ENCODE results near the gene CLRN3.

DNA sequence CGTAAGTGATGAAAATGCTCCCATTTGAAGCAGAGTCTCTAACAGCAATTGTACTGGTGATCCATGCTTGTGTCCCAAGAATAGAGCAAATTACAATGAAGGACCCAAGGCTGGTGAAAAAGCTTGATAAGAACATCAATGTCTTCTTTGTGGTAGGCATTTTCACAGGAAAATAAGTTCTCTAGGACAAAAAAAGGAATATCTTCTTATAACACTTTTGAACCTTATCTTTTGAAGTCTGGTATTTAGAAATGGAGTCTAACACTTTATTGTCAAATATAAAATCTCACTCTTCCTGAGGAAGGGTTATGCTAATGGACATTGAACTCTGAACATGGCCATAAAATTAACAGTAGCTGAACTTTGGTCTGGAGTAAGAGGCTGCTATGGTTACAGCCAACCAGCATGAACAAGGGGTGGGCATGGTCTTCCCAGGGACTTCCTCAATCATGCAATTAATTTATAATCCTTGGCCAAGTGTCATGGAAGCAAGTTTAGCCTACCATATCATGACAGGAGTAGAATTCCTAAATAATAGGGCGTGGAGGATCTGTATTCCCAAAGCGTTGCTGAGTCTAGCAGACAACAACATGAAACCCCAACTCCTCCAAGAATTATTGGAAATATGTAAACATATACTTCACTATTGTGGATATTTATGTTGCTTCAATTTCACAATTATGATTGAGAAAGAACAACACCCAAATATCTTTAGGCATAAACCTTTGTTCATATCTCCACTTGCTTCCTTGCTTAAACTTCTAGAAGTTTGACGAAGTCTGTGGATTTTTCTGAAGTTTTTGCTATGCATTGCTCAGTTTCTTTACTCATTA lies at the start of gene CLRN3:
TSS of gene CLRN3 (minus strand) at position 317 of the 833 bp plus-strand sequence.
- PRO-cap, 4 experiments: peak in 1 of 4 experiments; most common minus-strand start position 330 of the sequence (in 1)
- RAMPAGE, long total RNA, 2 experiments: start-site peak on the minus strand in 1 of 2 experiments, centred at position 304 of the sequence, 192 reads per replicate

GRCh38 chr10:128019353-128020098 lies 106.7 kb downstream of the MKI67 start:
- PRO-cap, 4 experiments: no peak in any of the 4 experiments
- RAMPAGE, long total RNA, 2 experiments: no peak in any of the 2 experiments

DNA sequence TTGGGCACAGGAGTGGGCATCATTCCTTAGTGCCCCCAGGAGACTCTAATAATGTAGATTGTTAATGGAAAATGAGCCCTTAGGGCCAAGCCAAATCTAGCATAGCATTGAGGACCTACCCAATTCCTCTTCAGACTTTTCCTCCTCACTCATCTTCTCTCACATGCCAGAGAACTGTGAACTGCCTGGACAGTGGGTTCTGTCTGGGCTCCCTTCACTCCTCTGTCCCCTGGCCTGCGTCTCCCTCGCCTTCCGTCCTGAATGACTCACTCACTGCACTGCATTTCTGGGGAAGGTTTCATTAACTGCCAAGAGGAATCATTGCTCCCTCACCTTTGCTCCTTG lies 89.2 kb downstream of the MKI67 start:
- PRO-cap, 4 experiments: no peak in any of the 4 experiments
- RAMPAGE, long total RNA, 2 experiments: no peak in any of the 2 experiments

DNA sequence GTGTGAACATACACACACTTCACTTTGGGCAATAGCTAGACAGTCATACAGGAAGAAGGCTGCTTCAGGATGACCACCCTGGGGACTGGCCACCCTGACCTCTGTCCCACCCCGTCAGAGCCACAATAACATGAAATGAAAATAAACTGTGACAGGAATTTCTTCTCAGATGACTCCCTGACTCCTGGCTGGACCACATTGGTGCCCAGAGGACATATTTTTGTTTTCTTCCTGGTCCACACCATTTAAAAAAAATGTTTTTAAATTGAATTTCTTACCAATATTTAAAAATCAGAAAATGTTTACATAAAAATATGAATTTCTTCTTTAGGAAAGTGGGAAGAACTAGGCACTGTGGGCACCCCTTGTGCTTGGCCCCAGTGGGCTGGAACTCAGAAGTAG lies 81.6 kb downstream of the MKI67 start:
- PRO-cap, 4 experiments: no peak in any of the 4 experiments
- RAMPAGE, long total RNA, 2 experiments: no peak in any of the 2 experiments

DNA sequence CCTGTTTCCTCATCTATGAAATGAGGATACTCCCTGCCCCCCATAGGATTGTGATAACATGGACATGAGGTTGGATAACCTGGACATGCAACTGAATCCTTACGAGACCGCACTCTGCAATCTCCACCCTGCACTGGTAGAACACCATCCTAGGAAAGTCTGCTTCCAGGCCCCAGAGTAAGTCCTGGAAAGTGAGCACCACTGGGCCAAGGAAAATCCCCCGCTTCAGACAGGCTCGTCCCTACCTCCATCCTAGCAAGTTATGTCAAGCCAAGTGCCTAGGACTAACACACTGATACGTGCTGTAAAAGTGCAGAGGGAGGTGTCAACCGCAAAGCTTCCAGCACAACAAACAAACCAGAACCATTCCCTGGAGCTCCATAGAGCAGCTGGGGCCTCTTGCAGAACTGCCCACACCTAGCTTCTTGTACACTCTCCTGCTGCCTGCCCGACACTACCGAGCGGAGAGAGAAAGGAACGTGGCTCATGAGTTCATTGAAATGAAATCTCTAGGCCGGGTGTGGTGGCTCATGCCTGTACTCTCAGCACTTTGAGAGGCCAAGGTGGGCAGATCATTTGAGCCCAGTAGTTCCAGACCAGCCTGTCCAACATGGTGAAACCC lies 73.7 kb downstream of the MKI67 start:
- PRO-cap, 4 experiments: no peak in any of the 4 experiments
- RAMPAGE, long total RNA, 2 experiments: no peak in any of the 2 experiments

GRCh38 chr10:128064820-128065176 lies 61.4 kb downstream of the MKI67 start:
- PRO-cap, 4 experiments: peak in 3 of 4 experiments; most common plus-strand start chr10:128064969 (in 3)
- RAMPAGE, long total RNA, 2 experiments: no peak in any of the 2 experiments

GRCh38 chr10:128125427-128125741 lies 839 bp downstream of the MKI67 start:
- PRO-cap, 4 experiments: no peak in any of the 4 experiments
- RAMPAGE, long total RNA, 2 experiments: no peak in any of the 2 experiments

DNA sequence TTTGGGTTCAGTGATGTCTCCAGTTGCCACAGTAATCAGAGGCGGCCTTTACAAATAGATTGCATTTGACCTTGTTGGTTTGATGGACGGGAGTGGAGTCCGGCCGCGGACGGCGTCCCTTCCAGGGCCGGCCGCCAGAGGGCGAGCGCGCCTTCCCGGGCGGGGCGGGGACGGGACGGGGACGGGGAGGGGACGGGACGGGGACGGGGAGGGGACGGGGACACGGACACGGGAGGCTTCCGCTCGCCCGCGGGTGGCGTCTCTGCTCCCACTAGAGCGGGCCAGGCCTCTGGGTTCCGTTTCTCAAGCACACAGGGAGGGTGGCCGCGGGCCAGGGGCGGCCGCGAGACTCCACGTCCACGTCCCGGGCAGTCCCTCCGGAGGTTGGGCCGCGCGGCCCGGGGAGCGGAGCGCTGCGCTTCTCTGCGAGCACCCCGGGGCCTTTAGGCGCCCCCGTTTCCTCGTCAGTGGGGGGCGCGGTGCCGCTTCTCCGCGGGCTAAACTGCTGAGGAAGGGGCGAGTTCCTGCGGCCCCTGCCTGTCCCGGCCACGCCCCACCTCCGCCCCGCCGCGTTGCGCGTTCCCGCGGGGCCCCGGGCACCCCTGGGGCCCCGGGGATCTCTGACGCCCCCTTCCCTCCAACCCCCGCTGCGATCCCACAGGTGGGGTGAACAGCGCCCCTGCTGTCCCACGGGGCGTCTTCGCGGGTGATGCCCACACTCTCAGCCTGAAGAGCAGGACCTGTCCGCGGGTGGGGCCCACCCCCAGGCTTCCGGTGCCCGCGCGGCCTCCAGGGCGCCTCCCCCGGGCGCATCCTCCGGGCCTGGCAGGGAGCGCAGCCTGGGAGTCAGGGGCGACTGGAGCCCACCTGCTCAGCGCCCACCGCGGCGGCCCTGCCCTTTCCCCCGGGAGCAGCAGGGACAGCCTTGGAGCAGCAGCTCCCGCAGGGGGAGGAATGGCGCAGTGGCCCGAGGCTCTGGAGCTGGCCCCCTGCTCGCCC lies 84.3 kb upstream of the MKI67 start:
- PRO-cap, 4 experiments: peak in 4 of 4 experiments; most common plus-strand start position 209 of the sequence (in 2)
- RAMPAGE, long total RNA, 2 experiments: no peak in any of the 2 experiments

- PRO-cap, 4 experiments: no peak in any of the 4 experiments
- RAMPAGE, long total RNA, 2 experiments: no peak in any of the 2 experiments
Observed at GRCh38 chr10:129021280-129022177, 445.5 kb upstream of the MGMT start.

DNA sequence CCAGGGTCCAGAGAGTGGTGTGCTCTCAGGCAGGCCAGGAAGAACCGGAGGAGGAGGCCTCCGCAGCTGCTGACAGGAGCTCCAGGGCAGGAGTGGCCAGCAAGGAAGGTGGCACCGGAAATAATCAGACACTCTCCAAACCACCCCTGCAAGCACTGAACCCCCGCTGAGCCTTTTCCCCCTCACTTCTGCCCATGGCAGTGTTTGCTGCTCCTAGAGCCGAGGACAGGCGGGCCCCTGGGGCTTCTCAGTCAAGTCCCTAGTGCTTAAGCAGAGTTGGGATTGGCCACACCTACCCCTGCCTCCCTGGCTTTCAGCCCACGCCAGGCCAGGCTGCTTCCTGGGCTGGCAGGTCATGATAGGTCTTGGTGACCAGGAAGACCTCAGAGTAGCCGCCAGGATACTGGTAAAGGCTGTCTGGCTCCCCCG lies 242.8 kb downstream of the MGMT start:
- PRO-cap, 4 experiments: peak in 4 of 4 experiments; most common minus-strand start position 258 of the sequence (in 2)
- RAMPAGE, long total RNA, 2 experiments: no peak in any of the 2 experiments

- PRO-cap, 4 experiments: peak in 2 of 4 experiments; most common plus-strand start chr10:129777808 (in 2)
- RAMPAGE, long total RNA, 2 experiments: no peak in any of the 2 experiments
Observed at GRCh38 chr10:129777577-129777987, 186.5 kb downstream of the EBF3 start.

- PRO-cap, 4 experiments: no peak in any of the 4 experiments
- RAMPAGE, long total RNA, 2 experiments: no peak in any of the 2 experiments
Observed at GRCh38 chr10:129891751-129892277, 72.3 kb downstream of the EBF3 start.

DNA sequence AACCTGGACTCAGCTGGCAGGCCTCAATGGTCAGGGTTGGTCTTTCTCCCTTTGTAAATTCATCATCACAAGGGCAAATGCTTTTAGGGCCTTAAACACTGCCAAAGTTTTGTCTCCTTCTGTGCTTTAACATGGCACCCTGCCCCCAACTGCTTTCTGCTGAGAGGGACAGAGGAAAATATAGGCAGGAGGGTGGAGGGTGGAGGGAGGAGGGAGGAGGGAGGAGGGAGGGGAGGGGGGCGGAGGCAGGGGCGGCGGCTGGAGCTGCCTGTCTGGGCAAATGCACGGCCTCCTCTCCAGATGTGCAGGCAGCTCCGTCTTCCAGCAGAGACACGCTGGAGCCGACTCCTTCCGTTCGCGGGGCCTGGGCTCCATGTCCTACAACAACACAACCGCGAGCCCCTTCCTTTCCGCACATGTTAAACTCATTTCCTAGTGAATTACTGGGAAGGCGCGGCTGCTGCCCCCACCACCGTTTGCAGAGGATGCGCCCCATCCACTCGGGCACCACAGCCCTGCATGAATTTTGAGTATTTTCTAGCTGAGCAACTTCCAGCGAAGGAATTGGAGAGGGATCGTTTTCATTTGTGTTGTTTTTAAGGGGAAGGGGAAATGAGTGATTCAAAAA lies 14.2 kb downstream of the EBF3 start:
- PRO-cap, 4 experiments: no peak in any of the 4 experiments
- RAMPAGE, long total RNA, 2 experiments: no peak in any of the 2 experiments

GRCh38 chr10:129950774-129951592 lies 13.1 kb downstream of the EBF3 start:
- PRO-cap, 4 experiments: no peak in any of the 4 experiments
- RAMPAGE, long total RNA, 2 experiments: no peak in any of the 2 experiments

- PRO-cap, 4 experiments: no peak in any of the 4 experiments
- RAMPAGE, long total RNA, 2 experiments: no peak in any of the 2 experiments
Observed at GRCh38 chr10:129952917-129953751, 10.9 kb downstream of the EBF3 start.

GRCh38 chr10:129962006-129962593 lies 2.0 kb downstream of the EBF3 start:
- PRO-cap, 4 experiments: no peak in any of the 4 experiments
- RAMPAGE, long total RNA, 2 experiments: no peak in any of the 2 experiments

GRCh38 chr10:131094465-131095385 lies 216.8 kb downstream of the TCERG1L start:
- PRO-cap, 4 experiments: no peak in any of the 4 experiments
- RAMPAGE, long total RNA, 2 experiments: no peak in any of the 2 experiments

DNA sequence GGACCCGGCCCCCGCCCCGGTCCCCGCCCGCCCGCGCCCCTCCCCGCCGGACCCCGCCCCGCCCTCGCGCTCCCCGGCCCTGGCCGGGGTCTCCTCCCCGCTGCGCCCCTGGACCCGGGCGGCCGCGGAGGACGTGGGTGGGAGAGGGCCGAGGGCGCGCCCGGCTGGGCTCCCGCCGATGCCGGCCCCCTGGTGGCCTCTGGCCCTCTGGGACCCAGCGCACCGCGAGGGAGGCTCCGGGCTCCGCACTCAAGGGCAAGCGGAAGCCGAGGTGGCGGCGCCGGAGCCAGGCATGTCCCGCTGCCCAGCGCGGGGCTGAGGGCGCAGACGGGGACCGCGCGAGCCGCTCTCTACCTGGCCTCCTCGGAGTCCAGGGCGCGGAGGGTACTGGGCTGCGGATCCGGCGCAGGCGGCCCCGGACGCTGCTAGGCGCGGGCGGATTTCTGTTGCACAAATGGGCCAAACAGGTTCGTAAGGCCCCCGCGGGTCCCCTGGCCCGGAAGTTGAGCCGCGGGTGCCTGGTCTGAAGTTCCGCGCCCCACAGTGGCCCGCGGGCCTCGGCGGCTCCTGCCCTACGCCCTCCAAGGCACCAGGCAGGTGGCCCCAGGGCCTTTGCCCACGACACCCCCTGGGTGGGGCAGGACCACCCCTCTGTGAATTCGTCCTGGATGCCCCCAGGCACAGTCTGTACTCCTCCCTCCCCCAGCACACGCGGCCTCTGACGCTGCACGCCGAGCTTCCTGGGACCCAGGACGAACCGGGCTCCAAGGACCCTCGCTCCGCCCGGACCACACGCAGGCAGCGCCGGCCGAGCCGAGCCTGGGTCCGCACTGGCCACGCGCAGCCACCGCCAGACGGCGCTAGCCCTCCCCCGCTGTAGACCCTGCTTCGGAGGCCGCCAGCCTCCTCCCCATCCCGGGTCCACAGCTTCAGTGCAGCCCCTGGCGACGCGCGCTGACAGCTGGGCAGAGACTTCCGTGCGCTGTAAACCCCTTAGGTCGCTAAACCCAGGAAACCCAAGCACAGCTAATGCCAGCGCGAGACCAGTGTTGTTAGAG lies 616 bp upstream of the TCERG1L start:
- PRO-cap, 4 experiments: no peak in any of the 4 experiments
- RAMPAGE, long total RNA, 2 experiments: no peak in any of the 2 experiments

DNA sequence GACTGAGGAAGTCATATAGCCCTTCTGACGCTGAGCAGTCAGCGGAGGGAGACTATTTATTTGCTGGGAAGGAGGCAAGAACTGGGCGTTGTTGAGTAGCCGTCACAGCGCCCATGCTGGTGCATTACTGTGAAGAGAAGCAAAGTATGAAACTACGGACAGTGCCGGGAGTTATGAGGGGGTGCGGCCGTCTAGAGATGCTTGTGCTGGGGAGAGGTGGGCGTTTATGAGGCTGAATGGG lies 48.5 kb upstream of the TCERG1L start:
- PRO-cap, 4 experiments: no peak in any of the 4 experiments
- RAMPAGE, long total RNA, 2 experiments: no peak in any of the 2 experiments

DNA sequence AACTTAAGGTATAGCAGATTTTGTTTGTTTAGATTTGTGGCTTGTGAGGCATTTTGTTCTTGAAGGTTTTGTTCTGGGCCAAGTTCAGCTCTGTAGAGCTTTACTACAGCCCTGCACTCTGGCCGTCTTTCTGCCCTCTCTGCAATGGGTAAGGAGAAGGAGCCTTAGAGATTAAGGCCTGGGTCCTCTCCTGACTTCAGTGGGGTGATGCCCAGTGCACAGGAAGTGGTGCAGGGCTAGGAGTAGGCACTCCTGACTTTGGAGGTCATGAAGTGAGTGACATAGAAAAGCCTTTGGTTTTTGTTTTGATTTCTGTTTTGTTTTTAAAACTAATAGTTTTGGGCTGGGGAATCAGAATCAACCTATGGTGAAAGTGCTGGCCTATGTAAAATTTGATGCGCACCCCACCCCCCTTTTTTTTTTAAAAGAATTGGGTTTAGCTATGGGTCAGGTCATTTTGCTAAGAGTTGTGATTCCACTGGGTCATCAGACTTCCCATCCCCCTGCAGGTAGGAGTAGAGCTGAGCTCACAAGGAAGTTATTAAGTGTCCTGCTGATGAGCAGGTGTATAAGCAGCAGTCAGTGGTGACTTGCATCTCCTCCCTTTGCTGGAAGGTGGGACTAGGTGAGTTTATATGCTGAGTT lies 3.9 kb downstream of the PPP2R2D start:
- PRO-cap, 4 experiments: peak in 1 of 4 experiments; most common minus-strand start position 146 of the sequence (in 1)
- RAMPAGE, long total RNA, 2 experiments: no peak in any of the 2 experiments

Measured in right lobe of liver (tissue), 4 donors.